ENCODE results near the gene STK36.

DNA sequence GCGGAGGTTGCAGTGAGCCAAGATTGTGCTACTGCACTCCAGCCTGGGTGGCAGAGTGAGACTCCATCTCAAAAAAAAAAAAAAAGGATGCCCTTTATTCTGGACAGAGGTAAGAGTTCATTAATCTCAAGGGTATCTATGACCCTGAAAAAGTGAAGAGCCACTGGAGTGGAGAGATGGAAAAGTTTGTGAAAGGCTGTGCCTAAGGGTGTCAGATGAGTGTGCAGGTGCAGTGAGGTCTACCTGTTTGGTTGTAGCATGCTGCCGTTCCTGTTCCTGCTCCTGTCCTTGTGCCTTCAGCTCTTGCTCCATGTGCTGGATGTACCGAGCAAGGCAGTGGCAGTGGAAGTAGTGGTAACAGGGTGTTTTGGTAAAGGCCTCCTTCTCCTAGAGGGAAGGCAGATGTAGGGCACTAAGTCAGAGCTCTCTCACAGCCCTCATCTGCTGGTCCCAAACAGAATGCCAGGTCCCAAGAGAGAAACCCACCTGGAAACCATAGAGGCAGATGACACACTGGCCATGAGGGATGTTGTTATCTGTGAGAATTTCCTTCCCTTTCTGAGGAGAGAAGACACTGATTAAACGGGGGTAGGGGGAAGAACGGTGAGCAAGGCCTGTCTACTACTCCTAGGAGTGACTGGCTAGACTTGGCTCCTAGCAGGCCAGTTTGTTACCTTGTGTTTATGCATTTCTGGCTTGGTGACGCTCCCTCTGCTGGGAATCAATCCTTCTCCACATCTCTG, 6.0 kb downstream of the RNF25 start:
- RRBS: no CpG with 5 or more reads among the region's 6 CpGs

DNA sequence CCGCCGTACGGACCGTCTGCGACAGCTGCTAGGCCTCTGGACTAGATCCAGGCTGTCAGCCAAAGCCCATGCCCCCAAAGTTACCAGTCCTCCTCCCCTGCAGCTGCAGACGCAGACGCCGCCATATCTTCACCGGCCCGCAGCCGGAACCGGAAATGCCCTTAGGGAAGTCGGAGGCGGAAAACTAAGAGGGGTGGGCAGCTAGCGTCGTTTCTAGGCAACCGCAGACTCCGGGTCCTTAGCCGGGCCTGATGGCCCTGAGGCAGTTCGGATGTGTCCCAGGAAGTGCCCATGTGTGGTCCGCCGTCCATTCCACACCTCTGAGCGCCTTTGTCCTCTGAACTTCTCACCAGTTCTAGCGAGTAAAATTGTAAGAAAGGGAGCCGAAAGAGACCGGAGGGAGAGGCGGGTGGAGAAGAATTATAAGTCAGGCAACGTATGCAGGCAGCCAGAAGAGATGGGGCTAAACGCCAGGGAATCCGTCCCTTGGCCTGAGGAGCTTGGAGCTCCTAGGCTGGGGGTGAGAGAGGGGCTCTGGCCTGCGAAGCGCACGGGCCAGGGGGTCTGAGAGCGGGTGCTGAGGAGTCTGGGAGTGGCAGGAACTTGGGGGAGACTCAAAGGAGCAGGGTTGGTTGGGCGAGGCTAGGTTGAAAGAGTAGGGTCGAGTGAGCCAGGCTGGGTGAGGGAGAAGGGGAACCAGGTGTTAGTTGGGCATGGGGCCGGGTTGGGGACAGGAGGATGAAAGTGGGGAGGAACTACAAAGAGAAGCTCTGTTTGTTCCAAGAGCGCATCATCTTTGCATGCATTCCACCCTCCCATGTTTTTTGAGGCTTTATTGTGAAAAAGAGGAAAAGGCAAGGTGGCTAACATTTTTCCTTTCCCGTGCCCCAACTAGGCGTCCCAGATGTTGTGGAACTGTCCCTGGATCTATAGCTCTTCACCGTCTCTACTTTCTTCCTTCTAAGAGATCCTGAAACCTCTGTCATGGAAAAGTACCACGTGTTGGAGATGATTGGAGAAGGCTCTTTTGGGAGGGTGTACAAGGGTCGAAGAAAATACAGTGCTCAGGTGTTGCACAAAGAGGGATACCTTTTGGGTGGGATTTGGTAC, at the start of gene STK36:
STK36 (plus strand) TSS at position 241 of the 1,110 bp plus-strand sequence.
- RRBS: 6% methylated on average over 7 of the region's 43 CpGs

DNA sequence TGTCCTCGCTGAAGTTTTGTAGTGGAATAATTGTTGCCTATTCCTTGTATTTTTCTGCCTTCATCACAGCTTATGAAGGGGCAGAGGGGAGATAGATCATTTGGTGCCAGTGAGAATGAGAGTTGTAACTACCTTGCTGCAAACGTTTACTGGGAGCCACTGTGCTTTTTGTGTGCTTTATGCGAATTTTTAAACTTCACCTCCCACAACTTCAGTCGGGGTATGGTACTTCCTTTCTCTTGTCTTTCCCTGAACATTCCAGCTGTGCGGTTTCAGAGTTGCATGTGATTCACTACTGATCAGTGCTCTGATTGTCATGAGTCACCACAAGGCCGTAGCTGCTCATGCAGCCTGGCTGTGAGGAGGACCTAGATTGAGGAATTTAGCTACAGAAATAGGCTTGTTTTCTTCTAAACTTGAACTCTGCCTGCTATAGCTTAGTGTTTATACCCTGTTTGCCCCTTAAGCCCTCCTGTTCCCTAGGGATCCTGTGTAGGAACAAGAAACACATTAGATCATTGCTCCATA, 20.9 kb downstream of the TTLL4 start:
- RRBS: no CpG with 5 or more reads among the region's 6 CpGs

DNA sequence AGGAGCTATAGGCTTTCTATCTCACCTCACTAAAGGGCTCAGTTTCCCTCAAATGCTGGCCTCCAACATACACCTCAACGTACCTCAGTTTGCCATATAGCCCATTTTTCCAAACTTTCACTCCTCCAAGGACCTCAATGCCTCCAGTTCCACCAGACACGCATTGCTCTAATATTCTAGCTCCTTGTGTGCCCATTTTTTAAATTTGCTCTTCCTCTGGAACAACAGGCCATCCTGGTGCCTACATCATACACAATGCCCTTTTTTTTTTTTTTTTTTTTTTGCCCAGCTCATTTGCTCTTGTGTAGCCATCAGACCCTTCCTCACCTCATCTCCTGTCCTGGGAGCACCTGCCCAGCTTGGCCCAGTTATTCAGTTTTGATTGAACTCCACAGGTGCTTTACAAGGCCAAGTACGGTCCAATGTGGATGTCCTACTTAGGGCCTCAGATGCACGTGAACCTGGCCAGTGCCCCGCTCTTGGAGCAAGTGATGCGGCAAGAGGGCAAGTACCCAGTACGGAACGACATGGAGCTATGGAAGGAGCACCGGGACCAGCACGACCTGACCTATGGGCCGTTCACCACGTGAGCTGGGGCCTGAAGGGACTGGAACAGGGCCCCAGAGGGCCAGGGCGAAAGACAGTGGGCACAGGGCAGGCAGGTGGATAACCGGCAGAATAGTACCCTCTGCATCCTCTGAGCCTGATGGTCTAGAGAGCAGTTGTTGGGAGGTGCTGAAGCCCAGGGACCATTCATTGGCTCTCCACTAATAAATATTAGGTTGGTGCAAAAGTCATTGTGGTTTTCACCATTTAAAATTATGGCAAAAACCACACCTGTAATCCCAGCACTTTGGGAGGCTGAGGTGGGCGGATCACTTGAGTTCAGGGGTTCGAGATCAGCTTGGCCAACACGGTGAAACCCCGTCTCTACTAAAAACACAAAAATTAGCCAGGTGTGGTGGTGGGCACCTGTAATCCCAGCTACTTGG, 27.5 kb downstream of the CYP27A1 start:
- RRBS: 98% methylated on average over 4 of the region's 18 CpGs

- RRBS: no CpG with 5 or more reads among the region's 6 CpGs
These were observed 4.5 kb downstream of the CDK5R2 start for GRCh38 chr2:218963851-218964549.

GRCh38 chr2:218996918-218997275, 3.7 kb upstream of the CRYBA2 start:
- RRBS: no CpG with 5 or more reads among the region's 5 CpGs

- RRBS: no CpG with 5 or more reads among the region's 10 CpGs
These were observed 10.5 kb upstream of the IHH start for GRCh38 chr2:219070845-219072057.

- RRBS: no CpG with 5 or more reads among the region's 2 CpGs
These were observed 38.6 kb downstream of the NHEJ1 start for GRCh38 chr2:219122040-219122408.

DNA sequence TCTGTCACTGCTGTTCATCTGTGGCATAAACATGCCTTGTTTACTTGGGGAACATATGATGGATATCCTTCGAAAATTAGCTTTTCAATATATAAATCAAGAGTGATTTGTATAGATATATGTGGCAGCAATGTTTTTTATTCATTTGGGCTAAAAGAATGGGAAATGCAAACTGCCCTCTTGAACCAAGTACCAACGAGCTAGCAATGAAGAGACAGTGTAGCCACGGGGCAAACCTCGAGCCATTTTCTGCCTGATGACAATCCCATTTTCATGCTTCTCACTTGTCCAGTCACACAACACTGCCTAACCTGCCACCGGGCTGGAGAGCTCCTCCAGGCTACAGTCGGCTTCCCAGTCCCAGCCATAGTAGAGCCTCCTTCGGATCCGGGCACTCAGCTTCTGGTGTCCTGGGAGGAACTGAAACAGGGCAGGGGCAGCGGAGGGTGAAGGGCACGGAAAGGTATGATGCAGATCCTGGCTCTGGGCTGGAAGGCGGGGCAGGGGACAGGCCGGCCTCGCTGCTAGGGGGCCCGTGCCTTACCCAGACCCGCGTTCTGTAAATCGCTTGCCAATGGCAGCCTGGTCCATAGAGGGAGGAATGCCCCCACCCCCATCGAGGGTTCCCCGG, 698 bp downstream of the CNPPD1 start:
- RRBS: 6% methylated on average over 8 of the region's 19 CpGs

GRCh38 chr2:219183043-219183709, 5.1 kb downstream of the RETREG2 start:
- RRBS: no CpG with 5 or more reads among the region's 5 CpGs

DNA sequence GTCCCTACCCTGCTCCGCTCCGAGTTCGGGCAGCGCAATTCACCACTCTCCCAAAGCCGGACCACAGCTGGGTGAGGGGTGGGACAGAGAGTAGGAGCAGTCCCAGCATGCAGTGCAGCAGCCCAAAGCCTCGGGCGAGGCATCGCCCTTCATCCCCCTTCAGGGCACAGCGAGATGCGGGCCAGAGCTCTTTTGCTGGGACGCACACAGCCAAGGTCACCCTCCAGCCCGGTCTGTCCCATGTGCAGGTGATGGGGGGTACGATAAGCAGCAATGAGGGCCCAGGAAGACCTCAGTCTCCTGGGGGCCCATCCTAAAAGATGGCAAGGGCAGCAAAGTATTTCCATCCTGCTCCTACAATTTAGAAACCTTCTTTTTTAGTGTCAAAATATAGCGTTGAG, 667 bp upstream of the ABCB6 start:
- RRBS: no CpG with 5 or more reads among the region's 14 CpGs

DNA sequence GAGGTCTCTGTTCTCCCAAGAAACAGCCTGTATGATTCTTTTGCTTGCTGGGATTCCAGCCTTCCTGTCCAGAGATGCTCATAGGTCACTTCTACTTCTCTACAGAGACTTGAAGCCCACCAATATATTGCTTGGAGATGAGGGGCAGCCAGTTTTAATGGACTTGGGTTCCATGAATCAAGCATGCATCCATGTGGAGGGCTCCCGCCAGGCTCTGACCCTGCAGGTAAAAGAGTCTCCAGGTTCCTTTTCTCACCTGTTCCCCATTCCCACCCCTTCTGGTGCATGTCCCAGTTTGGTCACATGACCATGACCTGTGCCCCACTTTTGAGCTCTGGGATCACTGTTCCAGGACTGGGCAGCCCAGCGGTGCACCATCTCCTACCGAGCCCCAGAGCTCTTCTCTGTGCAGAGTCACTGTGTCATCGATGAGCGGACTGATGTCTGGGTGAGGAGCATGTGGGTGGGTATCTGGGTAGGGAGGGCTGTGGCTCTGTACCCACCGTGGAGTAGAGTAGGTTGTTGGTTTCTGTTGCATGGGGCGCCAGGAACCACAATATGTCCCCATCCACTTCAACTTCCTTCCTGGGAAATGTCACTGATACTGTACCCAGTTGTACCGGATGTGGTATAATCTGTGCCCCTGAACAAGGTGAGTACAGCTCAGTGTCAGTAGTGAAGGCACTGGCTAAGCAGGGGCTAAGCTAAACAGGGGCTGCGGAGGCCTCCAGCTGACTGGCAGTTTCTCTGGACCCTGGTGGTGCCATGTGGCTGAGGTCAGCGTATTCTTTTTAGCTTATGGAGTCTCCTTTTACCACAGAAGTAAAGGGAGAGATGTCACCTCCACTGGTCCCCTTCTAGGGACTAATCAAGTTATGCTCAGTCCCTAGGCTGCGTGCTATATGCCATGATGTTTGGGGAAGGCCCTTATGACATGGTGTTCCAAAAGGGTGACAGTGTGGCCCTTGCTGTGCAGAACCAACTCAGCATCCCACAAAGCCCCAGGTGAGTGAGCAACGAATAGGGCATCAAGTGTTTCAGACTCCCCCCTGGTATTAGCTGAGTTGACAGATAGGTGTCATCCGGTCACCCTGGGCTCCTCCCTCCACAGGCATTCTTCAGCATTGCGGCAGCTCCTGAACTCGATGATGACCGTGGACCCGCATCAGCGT, 2.4 kb downstream of the STK16 start:
- RRBS: no CpG with 5 or more reads among the region's 18 CpGs

DNA sequence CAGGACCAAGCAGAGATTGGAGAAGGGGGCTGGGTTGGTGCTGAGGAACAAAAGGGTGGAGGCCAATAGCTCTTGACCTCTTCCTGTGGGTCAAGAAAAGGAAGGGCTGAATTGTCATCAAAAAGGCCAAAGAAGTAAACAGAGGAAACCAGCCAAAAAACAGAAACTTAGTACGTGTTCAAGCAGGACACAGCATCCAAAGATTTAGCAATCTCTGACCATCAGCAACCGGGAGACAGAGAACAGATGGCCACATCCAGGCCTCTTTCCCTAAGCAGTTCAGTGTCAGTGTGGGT, 2.9 kb downstream of the DNPEP start:
- RRBS: no CpG with 5 or more reads among the region's 2 CpGs

DNA sequence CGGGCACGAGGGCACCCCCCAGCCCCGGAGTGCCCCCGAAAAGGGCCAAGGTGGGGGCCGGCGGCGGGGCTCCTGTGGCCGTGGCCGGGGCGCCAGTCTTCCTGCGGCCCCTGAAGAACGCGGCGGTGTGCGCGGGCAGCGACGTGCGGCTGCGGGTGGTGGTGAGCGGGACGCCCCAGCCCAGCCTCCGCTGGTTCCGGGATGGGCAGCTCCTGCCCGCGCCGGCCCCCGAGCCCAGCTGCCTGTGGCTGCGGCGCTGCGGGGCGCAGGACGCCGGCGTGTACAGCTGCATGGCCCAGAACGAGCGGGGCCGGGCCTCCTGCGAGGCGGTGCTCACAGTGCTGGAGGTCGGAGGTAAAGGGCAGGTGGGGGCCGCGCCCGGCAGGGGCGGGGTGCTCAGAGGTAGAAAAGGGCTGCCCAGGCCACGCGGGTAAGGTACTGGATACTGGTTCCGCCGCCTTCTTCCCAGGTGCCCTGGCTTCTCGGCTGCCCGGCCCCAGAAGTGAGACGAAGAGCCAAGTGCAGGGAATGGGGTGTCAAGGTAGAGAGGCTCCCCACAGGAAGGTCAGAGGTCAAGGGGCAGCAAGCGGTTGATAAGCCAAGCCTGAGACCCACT, 477 bp downstream of the SPEG start:
- RRBS: 67% methylated on average over 21 of the region's 53 CpGs

- RRBS: 16% methylated on average over 17 of the region's 53 CpGs
These were observed 1.0 kb downstream of the SPEGNB start for GRCh38 chr2:219496872-219497466.

- RRBS: 11% methylated on average over 10 of the region's 26 CpGs
These were observed 7.6 kb downstream of the TMEM198 start for GRCh38 chr2:219551298-219551865.

- RRBS: 4% methylated on average over 59 of the region's 109 CpGs
These were observed 8.7 kb downstream of the TMEM198 start for GRCh38 chr2:219552292-219553220.

- RRBS: 98% methylated on average over 5 of the region's 9 CpGs
These were observed 2.4 kb downstream of the INHA start for GRCh38 chr2:219574445-219574925.

DNA sequence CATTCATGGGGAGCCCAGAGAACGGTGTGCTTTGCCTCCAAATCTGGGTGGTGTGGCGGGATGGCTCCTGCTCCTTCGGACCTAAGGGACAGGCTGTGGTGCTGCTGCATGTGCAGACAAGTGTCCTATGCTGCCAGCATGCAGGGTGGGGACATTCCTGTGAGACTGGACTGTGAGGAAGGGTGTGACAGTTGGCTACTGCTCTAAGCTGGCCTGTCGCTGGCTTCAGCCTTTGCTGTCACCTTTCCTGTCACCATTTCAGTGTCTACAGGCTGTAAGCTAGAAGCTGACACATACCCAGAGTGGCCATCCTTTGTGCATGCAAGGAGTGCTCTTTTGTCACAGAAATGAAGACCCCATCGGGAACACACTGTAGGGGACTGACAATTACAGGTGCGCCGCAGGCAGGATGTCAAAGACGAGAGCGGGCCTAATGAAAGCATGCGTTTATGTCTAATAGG, 2.8 kb upstream of the SLC4A3 start:
- RRBS: no CpG with 5 or more reads among the region's 10 CpGs

DNA sequence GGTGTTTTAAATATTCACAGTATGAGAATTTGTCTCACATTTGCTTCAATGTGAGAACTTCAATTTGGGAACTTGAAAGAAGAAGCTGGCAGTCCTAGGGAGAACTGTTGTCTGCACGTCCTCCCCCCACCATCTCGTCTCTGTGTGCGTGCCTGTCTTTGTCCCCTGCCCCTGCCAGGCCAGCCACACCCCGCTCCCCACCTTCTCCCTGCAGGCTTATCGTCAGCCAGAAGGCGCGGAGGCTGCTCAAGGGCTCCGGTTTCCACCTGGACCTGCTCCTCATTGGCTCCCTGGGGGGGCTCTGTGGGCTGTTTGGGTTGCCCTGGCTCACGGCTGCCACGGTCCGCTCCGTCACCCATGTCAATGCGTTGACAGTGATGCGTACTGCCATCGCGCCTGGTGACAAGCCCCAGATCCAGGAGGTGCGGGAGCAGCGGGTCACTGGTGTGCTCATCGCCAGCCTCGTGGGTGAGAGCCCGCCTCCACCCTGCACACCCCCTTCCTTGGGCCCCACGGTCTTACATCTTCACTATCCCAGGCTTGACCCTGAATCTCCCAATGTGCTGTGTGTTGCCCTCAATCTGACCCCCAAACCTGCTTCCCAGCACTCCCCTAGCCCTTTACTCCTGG, 12.0 kb downstream of the SLC4A3 start:
- RRBS: no CpG with 5 or more reads among the region's 22 CpGs

Data from OVCAR3 (cell line).